ENCODE measurements around a stretch of chr16.

GRCh38 chr16:81529146-81530181, 84.9 kb downstream of the CMIP start:
- PRO-cap = no peak

GRCh38 chr16:81530208-81530727, 85.7 kb downstream of the CMIP start:
- PRO-cap = no peak

- PRO-cap = no peak
These were observed 89.4 kb downstream of the CMIP start for GRCh38 chr16:81533798-81534556.

DNA sequence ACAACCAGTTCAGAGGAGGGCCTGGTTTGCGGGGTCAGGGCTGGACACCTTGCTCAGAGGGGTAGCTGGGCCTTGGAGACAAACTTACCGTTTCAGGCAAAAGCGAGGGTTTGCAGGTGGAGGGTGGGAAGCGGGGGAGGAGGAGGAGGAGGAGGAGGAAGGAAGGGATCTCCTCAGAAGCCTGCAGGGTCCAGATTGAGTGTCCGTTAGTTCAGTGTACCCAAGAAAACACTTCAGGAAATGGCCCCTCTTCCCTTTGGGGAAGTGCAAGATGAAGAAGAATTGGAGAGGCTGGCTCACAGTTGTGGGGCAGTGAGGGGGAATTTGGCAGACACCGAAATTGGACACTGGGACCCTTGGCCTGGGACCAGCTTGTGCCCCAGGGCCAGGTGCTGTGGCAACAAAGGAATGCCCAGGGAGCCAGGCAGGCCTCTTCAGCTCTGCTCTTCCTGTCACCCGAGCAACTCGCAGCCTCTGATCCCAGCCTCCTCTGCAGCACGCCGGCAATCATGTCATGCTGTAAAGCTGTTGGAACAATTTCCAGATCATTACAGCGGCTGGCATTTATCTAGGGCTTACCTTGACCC, 103.0 kb downstream of the CMIP start:
- PRO-cap = no peak

GRCh38 chr16:81553720-81554273, 109.2 kb downstream of the CMIP start:
- PRO-cap = no peak

DNA sequence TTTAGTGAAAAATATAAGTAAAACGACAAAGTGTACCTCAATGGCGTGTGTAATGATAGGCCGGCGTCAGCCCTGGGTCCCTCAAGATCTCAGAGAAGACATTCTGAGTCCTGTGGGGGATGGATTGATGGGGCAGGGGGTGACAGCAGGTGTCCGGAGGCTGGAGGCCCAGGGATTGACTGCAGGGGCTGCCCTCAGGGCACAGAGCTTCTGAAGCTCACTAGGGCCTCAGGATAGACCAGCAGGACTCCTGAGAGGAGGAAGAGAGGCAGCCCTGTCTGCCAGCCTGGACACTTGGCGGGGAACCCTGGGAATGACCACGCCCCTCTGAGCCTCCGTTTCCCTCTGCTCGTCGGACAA, 145.2 kb downstream of the CMIP start:
- PRO-cap = no peak

- PRO-cap = no peak
These were observed 156.4 kb downstream of the CMIP start for GRCh38 chr16:81600894-81601482.

DNA sequence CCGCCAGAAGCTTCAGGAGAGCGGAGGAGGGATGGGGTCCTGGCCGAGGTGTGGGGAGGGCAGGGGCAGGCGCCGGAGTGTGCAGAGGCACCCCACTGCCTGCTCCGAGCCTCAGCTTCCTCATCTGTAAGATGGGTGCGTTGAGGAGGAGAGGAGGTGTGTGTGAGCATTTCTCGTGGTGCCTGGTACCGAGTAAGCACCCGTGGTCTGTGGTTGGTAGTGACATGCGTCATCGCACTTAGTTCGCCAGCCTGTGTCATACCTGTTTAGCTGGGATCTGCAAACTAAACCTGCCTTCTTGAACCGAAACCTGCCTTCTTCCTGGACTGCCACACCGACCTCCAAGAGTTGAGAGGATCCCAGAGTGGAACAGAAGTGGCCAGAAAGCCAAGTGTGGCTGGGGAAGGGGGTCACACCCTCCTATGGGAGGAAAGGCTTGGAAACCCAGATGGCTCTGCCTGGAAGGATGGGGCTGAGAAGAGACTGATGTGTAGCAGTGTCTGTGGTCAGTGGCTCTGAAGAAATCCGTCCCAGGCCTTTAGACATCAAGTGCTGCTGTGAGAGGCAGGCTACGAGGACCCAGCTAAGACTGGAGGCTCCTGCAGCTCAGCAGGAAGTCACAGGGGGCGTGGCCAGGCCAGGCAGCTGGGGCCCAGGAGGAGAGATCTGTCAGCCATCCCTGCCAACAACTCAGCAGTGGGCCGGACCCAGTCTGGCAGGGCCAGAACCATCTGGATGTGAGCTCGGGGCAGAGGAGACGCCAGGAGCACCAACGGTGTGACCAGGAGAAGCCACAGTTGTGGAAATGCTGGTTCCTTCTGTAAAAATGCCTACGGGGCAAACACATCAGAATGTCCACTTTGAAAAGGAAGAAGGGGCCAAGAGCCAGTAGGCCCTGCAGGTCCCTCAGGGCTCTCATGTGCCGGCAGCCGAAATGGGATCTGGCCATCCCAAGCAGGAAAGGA, 162.5 kb upstream of the PLCG2 start:
- PRO-cap = no peak

DNA sequence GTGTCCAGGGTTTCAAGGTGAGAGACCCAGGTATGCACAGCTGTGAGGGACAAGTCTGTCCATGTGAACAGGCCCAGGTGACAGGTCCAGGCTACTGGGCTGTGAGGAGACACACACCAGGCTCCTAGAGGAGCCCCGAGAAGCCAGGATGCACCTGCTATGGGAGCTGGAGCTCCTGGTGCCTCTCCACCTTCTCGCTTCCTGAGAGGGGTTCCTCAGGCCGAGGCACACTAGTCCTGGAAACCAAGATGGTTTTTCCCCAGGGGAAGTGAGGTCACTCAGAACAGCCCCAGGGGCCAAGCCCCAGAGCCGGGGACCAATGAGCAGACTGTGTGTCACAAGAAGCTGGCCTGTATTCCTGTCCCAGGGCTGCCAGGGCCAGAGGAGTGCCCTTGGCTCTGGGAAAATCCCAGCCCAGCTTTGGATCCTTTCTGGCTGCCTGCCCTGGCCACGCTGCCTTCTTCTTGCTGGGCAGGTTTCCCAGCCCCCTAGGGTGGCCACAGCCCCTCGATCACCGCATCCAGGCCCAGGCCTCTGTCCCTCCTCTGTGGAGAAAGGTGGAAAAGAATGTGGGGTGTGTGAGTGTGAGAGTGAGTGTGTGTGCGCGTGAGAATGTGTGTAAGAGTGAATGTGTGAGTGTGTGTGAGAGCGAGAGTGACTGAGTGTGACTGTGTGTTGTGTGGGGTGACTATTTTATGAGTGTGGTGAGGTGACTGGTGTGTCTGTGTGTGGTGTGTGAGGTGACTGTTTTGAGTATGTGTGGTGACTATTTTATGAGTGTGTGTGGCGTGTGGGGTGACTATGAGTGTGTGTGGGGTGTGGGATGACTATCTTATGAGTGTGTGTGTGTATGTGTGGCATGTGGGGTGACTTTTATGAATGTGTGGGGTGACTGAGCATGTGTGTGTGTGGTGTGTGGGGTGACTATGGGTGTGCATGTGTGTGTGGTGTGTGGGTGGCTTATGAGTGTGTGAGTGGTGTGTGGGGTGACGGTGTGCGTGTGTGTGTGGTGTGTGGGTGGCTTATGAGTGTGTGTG, 153.2 kb upstream of the PLCG2 start:
- PRO-cap = no peak

- PRO-cap = no peak
These were observed 126.5 kb upstream of the PLCG2 start for GRCh38 chr16:81652160-81653333.

DNA sequence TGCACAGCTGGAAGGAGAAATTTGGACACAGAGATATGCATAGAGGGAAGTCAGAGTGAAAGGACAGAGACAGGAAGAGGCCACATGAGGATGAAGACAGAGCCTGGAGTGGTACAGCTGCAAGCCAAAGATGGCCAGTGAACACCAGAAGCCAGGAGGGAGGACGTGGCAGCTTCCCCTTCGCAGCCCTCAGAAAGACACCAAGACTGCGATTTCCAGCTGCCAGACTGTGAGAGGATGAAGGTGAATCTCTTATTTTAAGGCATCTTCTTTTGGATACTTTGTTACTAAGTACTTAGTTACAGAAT, 60.5 kb upstream of the PLCG2 start:
- PRO-cap = no peak

DNA sequence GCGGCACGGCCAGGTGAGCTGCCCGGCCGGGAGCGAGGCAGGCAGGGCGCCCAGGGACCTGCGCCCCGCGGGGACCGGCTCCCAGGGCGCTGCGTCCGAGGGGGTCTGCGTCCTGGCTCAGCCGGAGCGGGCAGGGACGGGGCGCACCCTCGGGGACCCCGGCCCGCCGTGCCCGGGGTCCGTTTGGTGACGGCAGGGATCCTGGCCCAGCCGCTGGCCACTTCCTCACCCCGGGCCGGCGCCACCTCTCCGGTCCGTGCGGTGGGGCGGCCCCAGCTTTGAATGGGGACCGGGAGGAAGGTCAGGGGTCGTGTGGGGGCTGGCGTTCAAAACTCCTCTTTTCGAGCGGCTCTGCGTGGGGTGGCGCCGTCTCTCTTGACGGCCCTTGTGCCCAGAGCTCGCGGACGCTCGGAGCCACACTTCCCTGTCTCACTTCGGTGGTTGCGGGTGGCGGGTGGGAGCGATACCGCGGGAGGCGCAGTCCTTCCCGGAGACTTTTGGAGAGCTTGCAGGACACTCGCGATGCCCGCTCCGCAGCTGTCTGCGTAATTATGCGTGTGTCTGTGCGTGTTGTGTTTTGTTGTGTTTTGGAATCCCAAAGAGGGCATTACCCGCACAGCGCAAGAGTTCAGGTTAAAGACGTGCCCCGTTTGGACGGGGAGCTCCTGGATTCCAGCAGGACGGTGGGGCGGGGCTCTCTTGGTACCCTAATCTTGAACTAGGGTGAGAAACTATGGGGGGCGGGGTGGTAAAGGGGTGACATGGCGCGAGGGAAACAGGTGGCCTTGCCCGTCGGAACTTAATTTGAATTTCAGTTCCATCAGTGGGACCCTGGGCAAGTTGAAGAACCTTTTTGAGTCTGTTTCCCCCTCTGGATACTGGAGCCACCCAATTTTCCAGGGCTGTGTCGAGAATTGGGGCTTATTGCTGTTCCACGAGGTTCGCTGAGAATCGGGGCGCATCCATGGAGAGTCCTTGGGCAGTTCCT, 615 bp downstream of the PLCG2 start:
- PRO-cap = no peak

GRCh38 chr16:81808779-81809499, 29.8 kb downstream of the PLCG2 start:
- PRO-cap = no peak

DNA sequence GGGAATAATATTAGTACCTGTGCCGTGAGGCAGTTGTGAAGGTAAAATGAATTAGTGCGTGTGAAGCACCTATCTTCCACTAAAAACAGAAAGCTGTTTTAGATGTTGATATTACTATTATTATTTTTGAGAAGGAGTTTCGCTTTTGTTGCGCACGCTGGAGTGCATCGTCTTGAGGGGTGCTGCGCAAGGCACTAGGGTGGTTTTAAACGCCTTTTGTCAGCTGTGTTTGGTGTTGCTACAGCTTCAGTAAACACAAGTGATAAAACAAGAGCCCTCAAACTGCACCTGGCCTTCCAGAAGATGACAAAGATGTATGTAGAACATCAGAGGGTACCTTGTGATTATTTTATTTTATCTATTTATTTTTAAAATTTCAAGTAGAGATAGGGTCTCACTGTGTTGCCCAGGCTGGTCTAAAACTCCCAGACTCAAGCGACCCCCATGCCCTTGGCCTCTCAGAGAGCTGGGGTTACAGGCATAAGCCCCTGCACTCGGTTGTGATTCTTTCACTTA, 38.3 kb downstream of the PLCG2 start:
- PRO-cap = no peak

DNA sequence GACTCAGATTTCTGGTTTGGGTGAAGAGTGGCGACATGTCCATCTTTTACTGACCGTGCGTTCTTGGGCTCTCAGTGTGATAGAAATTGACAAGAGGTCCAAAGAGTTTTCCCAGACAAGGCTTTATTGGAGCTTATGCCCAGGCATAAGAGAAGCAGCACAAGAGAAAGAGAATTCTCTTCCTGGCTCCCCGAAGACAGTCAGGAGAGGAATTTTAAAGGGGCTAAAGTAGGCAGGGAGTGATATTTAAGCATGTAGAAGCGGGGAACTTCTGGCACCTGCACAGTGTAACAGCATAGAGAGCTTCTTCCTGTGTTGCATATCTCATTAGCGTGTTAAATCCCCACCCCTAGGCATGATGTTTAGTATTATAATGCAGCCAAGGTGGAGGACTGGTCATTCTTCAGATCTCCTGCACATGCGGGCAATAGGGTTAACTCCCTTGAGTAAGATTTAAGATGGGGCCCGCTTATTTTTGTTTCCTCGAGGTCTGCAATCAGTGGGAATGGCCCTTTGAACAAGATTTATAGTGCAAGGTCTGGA, 71.4 kb downstream of the PLCG2 start:
- PRO-cap = no peak

GRCh38 chr16:82701590-82702163, 74.9 kb downstream of the CDH13 start:
- PRO-cap = no peak

DNA sequence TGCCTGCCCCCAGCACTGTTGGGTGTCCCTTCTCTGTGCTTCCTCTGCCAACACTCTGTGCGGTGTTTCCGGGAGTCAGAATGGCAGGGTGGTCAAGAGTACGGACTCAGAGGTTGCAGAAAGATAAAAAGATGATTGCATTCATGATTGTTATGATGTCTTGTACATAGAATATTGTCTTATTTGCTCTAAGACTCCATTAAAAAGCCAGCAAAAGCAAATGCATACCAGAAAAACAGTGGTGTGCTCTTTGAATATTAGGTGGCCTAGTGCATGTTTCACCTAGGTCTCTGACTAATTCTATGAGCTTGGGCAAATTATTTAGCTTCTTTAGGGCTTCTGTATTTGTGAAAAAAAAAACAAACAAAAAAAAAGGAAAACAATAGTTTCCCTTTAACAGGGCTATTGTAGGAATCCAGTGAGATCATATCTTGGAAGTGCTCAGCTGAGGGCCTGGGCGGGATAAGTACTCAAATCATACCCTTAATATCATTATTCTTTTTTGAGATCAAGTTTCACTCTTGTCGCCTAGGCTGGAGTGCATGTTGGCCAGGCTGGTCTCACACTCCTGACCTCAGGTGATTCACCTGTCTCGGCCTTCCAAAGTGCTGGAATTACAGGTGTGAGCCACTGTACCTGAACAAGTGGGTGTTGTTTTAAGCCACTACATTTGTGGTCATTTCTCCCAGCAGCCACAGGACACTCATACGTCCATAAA, 86.8 kb downstream of the CDH13 start:
- PRO-cap = no peak

DNA sequence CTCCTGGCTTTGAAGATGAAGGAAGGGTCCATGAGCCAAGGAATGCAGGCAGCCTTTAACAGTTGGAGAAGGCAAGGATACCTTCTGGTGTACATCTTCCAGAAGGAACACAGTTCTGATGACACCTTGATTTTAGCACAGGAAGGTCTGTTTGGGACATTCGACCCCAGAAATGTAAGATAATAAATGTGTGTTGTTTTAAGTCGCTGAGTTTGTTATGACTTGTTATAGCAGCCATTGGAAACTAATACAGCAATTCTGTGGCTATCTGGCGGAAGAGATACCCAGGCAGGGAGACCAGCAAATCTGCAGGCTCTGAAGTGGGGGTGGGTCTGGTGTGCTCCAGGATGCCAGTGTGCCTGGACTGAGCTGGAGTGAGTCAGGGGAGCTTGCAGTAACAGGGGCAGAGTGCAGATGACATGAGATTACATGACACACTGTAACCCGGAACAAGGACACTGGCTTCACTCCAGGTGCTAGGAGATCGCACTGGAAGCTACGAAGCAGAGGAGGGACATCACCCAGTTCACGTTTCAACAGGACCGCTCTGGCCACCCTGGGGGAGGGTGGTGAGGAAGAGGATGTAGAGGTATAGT, 475.4 kb downstream of the CDH13 start:
- PRO-cap = no peak

- PRO-cap = no peak
These were observed 226.1 kb upstream of the HSBP1 start for GRCh38 chr16:83581787-83581986.

- PRO-cap = bidirectional peak, plus-strand start at chr16:83814359, minus-strand start at chr16:83814295
These were observed 6.4 kb downstream of the HSBP1 start for GRCh38 chr16:83813876-83814800.